Measurements from ENCODE around the genes RFK and GNAQ.

GRCh38 chr9:76158677-76159273, 235.5 kb downstream of the RFK start:
- PRO-cap: no peak

GRCh38 chr9:76313760-76314275, 80.4 kb downstream of the RFK start:
- PRO-cap: no peak

DNA sequence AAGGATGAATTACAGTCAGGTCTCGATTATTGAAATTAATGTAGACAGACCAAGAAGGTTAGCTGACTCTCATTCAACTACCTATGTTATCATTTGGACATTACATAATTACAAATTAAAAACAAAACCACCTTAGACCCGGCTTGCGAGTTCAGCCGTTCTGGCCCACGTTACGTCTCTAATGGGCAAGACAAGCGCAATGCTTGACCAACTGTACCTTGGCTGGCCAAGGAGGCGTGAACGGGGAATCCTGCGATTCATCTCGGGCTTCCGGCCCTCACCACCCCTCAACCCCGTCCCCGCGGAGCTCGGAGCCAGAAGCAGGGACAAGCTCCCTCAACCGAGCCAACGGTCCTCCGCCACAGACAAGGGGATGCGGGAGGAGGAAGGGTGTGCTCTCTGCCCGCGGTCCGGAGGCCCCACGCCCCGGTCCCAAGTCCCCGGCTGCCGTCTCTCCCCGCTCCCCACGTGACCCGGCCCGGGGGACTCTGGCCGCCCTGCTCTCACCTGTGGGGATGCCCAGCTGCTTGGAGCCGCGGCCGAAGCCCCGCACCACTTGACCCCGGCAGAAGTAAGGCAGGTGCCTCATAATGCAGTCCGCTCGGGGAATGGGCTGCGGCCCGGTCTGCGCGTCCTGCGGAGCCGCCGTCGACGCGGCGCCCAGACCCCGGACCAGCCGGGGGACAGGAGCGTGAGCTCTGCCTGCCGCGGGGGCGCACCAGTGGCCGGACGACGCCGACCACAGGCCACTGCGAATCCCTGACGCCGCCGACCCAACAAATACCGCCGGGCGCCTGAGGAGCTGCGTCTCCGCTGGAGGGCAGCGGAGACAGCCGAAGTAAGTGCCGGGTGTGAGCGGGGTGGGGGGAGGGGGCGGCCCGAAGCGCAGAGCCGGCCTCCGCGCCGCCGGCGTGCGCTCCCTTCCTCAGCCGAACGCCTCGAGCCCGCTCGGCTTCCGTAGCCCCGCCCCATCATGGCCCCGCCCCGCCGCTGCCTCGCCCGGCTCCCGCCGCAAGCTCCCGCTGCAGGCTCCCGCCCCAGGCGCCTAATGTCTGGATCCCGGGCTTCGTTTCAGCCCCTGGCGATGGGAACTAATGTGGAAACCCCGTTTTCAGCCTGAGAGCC, at the start of gene RFK:
Gene RFK, minus strand, starts transcription at position 844 of the 1,125 bp plus-strand sequence.
- PRO-cap: bidirectional peak, plus-strand start at position 1,040 of the sequence, minus-strand start at position 935 of the sequence

DNA sequence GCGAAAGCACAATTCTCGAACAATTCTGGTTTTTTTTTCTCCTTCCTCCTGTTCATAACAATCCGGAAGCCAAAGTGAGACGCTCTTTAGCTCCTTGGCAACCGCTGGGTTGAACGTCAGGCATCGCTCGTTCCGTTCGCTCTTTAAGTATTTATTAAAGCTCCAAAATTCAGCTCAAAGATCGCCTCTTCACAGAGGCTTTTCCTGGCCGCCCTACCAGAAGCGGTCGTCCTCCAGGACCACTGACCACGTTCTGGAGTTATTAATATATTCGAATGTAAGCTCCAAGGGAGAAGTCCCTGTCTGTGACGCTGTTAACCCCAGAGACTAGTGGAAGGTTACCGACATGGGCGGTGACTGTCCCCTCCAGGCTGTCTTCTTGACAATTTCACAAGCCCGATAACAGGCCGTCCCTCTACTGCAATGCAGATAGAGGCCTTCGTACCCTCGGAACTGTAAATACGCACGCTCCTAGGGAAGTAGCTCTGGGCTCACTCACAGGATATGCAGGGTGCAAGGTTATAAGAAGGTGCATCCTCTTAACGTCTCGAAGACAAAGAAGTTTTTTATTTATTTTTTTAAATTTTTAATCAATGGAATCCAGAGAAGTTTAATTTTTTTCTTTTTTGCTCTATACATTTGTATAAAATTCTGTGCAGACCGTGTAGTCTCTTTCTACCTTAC, 624 bp upstream of the RFK start:
- PRO-cap: no peak

GRCh38 chr9:76441484-76442003, 17.4 kb upstream of the GCNT1 start:
- PRO-cap: no peak

DNA sequence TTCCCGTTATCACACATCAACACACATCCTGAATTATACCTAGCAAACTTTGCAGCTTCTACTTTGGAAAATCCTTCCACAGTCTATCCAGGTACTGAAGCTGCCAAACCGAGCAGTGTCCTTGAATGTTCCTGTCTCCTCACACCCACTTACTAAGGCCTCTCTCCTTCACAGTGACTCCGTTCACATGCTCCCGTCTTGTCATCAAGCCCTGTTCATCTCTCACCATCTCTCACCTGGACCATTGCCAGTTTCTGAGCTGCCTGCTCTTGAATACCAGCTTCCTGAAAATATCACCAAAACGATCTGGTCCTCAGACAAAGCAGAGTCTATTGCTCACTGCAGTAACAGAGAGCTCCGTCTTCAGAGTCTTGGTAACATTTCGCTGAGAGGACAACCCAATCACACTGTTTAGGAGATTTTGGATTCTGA, 57.4 kb downstream of the GCNT1 start:
- PRO-cap: no peak

- PRO-cap: no peak
Measured at GRCh38 chr9:76608563-76609152, 149.7 kb downstream of the GCNT1 start.

GRCh38 chr9:76614194-76614479, 155.2 kb downstream of the GCNT1 start:
- PRO-cap: no peak

DNA sequence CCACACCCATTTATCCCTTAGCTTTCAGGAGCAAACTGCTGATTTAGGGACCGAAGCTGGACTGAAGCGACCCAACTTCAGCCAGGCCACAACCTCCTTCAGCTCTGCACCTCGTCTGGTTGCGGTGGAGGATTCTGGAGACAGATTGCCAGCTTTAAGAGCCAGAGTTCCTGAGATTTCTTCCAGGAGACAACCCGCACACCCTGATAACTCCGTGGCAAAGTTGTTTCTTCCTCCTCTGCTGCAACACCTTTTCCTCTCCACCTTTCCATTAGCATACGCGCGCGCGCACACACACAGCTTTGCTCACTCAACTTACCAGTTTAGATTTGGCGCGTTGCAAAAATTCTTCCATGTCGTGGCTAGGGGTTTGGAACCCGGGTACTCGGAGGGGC, 308 bp downstream of the PRUNE2 start:
- PRO-cap: no peak

DNA sequence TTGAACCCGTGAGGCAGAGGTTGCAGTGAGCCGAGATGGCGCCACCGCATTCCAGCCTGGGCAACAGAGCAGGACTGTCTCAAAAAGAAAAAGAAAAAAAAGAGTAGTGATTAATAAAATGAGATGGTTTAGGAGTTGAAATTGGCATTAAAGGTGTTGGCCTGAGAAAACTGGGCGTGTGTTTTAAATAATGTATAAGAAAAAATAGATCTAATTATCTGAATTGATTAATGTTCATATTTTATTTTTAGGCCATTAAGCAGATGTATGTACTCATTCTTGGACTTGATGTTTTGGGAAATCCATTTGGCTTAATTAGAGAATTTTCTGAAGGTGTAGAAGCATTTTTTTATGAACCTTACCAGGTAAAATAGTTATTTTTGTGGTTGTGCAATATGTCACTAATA, 191.7 kb downstream of the VPS13A start:
- PRO-cap: no peak

- PRO-cap: no peak
Measured at GRCh38 chr9:77370156-77370904, 193.0 kb downstream of the VPS13A start.

GRCh38 chr9:77735137-77735967, 87.2 kb upstream of the GNA14 start:
- PRO-cap: no peak

- PRO-cap: no peak
Measured at GRCh38 chr9:77807006-77807843, 159.1 kb upstream of the GNA14 start.

DNA sequence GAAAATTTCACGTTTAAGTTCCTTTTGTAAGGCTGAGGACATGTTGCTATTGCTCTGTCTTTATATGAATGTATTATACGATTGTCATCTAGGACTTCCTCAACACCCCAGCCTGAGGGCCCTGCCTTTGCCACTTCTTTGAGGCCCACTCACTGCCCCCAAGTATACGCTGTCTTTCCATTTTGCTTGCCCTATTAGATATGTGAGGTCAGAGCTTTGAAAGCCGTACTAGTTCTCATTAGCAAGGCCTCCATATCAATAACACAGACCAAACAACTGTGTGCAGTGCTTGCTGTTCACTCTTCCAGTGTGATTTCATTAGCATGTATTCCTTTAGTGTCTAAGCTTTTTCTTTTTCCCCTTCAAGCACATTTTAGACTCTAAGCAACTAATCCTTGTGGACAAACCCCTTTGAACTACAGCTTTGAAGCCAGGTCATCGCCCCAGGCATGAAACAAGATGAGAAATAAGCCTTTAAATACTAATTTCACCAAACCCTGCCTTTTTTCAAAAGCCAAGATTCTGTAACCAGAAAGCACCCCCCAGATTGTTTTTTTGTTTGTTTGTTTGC, 140.0 kb downstream of the GNAQ start:
- PRO-cap: no peak

GRCh38 chr9:77892171-77892769, 139.3 kb downstream of the GNAQ start:
- PRO-cap: no peak

DNA sequence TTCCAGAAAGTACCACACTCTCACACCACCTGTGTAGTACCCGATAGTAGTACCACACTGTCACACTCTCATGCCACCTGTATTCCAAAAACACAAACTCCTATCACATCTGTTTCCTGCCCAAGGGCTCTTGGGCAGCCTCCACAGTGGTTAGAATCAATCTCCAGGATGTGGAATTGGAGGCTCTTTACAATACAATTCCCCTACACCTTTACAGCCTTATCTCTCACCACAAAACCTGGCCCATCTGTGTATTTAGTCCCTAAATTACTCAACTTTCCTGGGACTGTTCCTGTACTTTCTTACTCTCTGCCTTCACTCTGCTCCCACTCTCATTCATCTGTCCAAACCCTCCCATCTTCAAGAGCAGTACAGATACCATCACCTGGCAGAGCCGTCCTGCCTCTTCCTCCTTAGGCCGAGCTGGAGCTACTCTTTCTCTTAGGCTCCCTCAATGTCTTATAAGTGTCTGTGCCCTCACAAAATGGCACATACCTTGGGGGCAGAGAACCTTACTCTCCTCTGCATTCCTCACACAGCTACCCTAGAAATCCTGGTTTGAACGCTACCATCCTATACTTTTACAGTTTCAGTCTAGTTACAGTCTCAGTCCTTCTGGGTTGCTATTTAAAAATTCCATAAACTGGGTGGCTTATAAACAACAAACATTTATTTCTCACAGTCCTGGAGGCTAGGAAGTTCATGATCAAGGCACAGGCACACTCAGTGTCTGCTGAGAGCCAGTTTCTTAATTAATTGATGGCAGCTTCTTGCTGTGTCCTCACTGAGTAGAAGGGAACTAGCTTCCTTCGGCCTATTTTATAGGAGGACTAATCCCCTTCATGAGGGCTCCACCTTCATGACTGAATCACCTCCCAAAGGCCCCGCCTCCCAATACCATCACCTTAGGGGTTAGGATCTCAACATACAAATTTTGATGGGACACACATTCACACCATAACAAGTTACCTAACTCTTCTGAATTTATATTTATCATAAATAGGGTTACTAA, 130.2 kb downstream of the GNAQ start:
- PRO-cap: no peak

DNA sequence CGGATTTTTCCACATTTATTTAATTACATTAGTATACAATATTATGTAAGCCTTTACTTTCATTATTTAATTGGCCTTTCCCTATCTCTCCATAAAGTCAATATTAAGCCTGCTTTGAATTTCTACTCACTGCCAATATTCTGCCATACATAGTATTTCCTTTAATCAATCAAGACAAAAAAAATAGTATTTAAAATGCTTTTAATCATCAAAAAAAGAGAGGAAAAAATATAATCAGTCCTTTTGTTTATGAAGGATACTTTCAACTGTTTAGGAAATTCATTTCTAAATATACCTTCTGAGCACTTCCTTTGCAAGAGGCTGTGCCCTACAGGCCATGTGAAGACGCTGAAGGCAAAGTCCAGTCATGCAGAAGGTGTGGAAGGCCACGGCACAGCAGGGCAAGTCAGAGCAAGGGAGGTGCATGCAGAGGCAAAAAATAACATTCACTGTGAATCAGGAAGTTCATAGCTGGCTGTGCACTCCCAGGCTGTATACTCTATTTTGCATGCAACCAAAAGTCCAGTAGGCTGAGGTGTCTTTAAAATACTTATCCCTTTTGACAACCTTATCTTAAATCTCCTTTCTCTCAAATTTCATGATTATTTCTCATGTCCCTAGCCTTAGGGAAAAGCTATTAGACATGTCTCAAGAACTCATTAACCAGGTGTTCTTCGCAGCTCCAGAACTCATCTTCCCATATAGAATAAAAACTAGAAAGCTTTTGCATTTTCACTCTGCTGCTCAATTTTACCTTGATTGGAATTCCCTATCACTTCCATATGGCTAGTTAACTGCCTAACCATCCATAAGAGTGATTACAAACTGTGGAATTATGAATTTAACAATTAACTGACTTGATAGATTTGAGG, 50.3 kb downstream of the GNAQ start:
- PRO-cap: bidirectional peak, plus-strand start at position 372 of the sequence, minus-strand start at position 350 of the sequence

GRCh38 chr9:77985944-77986400, 45.6 kb downstream of the GNAQ start:
- PRO-cap: unidirectional peak, minus-strand start at chr9:77986076; unidirectional peak, plus-strand start at chr9:77986080

GRCh38 chr9:78031696-78032016, at the start of gene GNAQ:
GNAQ (minus strand) TSS chr9:78031811.
- PRO-cap: bidirectional peak, plus-strand start at chr9:78031958, minus-strand start at chr9:78031923

- PRO-cap: no peak
Measured at GRCh38 chr9:78272546-78273138, 24.3 kb upstream of the PSAT1 start.

Data from rectum (tissue), 1 donor.